Skeletal muscle cell (primary cell): ENCODE measurements around a stretch of chr22.

GRCh38 chr22:32744958-32745780 lies 56.3 kb upstream of the TIMP3 start:
- RRBS, result no CpG with 5 or more reads among the region's 15 CpGs

- RRBS, result no CpG with 5 or more reads among the region's 4 CpGs
These were observed 10.1 kb downstream of the TIMP3 start for GRCh38 chr22:32811559-32811957.

GRCh38 chr22:32811958-32812941 lies 10.7 kb downstream of the TIMP3 start:
- RRBS, result no CpG with 5 or more reads among the region's 4 CpGs

DNA sequence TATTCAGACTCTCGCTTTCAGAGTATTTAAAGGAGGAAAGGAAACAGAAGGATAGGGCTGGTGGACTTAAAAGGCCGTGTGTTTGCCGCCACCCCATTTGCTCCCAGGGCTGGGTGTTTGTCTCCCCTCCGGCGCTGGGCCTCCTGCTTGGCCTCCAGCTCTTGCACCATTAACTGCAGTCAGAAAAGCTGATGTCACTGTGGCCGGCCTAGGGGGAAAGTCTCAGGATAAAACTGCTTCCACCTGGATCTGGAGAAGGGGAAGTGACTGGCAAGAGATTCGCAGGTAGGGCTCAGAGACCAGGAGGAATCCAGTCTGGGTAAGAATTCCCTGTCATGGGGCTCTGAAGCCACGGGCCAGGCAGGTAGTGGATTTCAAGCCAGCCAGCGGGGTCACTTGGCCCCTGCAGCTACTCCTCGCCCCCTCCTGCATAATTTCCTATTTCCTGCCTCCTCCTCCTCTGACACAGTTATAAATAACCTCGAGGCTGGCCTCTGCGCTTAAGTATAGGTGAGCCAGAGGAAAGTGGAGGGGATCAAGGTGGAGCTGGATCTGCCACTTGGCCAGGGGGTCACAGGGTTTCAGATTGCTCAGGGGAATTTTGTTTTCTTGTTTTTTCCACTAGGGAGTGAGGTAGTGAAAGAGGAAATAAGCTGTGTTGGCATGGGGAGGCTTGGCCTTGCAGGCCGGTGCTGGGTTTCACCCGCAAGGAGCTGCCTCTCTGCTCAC lies 17.2 kb downstream of the TIMP3 start:
- RRBS, result 17% methylated on average over 3 of the region's 14 CpGs

- RRBS, result no CpG with 5 or more reads among the region's 9 CpGs
These were observed 19.6 kb downstream of the TIMP3 start for GRCh38 chr22:32820911-32821749.

GRCh38 chr22:32822966-32823774 lies 21.7 kb downstream of the TIMP3 start:
- RRBS, result no CpG with 5 or more reads among the region's 11 CpGs

- RRBS, result no CpG with 5 or more reads among the region's 7 CpGs
These were observed 25.5 kb downstream of the TIMP3 start for GRCh38 chr22:32826953-32827532.

GRCh38 chr22:32841620-32841954 lies 40.1 kb downstream of the TIMP3 start:
- RRBS, result no CpG with 5 or more reads among the region's 3 CpGs

- RRBS, result no CpG with 5 or more reads among the region's 8 CpGs
These were observed 56.5 kb downstream of the TIMP3 start for GRCh38 chr22:32857889-32858456.

DNA sequence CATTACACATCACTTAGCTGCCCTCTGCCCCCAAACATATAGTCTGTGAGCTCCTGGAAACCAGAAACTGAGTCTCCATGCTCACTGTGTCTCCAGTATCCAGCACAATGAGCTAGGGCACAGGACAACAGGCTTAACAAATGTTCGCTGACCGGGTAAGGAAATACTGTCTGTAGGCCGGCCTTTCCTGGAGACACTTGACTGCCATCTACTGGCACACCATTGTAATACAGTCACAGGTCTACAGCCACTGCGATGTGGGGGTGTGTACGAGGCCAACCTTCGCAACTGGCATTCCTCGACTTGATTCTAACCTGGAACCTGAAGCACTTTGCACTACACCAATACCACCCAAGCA lies 72.2 kb downstream of the SYN3 start:
- RRBS, result no CpG with 5 or more reads among the region's 7 CpGs

DNA sequence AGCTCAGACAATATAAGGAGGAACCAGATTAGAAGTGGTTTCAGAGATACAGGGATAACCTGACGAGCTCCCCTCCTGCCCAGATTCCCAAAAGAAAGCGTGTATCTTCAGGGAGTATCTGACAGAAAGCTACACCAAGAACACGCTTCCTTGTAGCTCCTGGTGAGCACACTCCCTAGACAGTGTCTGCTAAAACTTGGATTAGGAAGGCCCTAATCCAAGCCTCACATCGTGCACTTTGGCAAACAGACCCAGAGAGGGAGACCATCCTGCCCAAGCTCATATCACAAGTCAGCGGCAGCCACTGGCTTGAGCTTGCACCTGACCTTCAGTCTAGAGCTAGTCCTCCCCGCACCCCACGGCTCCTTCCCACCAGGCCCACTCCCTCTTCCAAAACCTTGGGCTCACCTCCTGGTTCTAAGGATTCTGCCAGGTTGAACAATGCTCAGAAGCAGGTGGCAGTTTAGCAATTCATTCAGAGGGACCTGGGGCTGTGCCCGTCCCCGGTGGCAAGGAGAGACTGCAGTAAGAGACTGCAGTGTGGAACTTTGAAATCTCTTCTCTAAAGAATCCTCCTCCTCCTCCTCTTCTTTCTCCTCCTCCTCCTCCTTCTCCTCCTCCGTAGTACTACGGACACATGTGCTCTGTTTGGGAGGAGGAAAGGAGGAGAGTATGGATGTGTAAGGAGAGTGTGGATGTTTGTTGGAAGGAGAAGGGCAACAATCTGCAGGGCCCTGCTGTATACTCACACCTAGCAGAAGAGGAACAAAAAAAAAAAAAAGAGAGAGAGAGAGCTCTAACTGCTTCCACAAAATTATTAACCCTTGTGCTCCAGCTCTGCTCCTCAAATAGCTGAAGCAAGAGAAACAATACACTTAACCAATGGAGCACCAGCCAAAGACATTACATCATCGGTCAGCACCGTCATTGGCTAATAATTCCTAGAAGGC lies 6.1 kb downstream of the SYN3 start:
- RRBS, result no CpG with 5 or more reads among the region's 13 CpGs

- RRBS, result 93% methylated on average over 5 of the region's 20 CpGs
These were observed 218.7 kb upstream of the SYN3 start for GRCh38 chr22:33276767-33277381.

DNA sequence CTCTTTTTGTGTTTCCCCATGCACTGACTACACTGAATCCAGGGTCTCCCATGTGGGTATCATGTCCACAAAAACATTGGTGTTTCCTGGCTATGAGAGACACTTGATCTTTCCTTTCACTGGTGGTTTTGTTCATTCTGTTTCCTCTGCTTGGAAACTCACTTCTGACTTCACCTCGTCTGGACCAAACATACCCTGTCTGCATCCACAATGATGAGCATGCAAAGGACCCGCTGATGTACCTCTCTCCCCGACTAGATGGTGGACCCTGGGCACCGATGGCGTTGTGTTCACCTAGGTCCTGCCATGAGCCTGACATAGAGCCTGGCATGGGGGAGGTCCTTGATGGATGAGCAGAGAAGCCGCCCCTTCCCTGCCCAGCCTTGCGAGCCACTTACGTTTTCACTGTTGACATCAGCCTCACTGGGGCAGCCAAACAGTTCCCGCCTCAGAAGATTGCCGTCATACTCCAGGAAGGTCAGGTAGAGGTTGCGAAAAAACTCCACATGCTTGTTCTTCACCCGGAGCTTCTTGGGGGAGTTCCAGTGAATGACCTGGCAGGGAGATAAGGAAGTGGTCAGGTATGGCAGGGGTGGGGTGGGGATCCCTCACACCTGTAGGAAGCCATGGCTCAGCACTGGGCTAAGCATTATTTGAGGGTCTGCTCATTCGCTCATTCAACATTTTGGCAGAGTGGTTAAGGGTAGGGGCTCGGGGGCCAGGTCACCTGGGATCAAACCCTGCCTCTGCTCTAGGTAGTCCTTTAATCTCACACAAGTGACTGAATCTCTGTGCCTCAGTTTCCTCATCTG lies 279.3 kb upstream of the SYN3 start:
- RRBS, result no CpG with 5 or more reads among the region's 14 CpGs

GRCh38 chr22:33563781-33564190 lies 356.5 kb downstream of the LARGE1 start:
- RRBS, result no CpG with 5 or more reads among the region's 3 CpGs

- RRBS, result no CpG with 5 or more reads among the region's 9 CpGs
These were observed 314.7 kb downstream of the LARGE1 start for GRCh38 chr22:33605642-33605976.

GRCh38 chr22:33704759-33705236 lies 215.5 kb downstream of the LARGE1 start:
- RRBS, result no CpG with 5 or more reads among the region's 7 CpGs

- RRBS, result no CpG with 5 or more reads among the region's 7 CpGs
These were observed 127.5 kb downstream of the LARGE1 start for GRCh38 chr22:33792671-33793180.

- RRBS, result no CpG with 5 or more reads among the region's 5 CpGs
These were observed 69.7 kb downstream of the LARGE1 start for GRCh38 chr22:33850399-33851164.

- RRBS, result no CpG with 5 or more reads among the region's 3 CpGs
These were observed 50.4 kb downstream of the LARGE1 start for GRCh38 chr22:33869865-33870276.

DNA sequence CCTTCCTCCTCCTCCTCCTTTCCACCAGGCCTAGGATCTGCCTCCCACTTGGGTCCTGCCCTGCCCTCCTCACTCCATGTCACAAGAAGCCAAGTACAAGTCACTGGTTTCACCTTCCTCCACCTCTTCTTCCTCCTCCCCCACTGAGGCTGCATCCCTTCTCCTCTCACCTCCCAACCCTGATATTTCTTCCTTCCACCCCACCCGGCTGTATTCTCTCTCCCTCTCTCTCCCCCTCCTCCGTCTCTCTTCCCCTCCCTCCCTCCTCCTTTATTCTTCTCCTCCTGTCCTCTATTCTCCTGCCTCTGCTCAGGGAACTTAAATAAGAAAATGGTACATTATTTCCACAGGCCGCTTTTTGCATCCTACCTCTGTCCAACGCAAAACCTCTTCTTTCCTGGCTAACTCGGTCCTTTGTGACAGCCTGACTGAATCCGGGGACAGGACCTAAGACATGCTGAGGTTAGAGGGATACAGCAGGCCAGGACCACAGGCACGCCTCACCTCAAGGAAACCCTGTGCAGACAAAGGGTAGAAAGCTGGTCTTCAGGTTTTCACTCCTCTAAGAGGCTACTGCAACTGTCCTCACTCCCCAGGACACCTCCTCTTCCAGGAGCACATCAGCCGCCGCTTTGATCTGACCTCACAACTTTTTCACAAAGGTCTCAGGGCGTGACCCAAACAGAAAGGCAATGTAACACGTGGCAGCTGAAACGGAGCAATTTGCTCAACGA lies 46.4 kb downstream of the LARGE1 start:
- RRBS, result no CpG with 5 or more reads among the region's 13 CpGs